Progenitor cell of endocrine pancreas (in vitro differentiated cells): ENCODE data around the genes IFIH1 and TTC21B.

- PRO-cap = no peak
These were observed 22.6 kb downstream of the TANK start for GRCh38 chr2:161182800-161183246.

GRCh38 chr2:162011743-162012017 lies 62.3 kb downstream of the DPP4 start:
- PRO-cap = no peak

GRCh38 chr2:162022113-162022894 lies 51.7 kb downstream of the DPP4 start:
- PRO-cap = no peak

GRCh38 chr2:162244523-162245205 lies 1.4 kb upstream of the FAP start:
- PRO-cap = no peak

- PRO-cap = bidirectional peak, plus-strand start at chr2:162318455, minus-strand start at chr2:162318454; bidirectional peak, plus-strand start at chr2:162318574, minus-strand start at chr2:162318633; bidirectional peak, plus-strand start at chr2:162318841, minus-strand start at chr2:162318683
These were observed at the start of gene IFIH1 for GRCh38 chr2:162318372-162318962. IFIH1 (minus strand) TSS chr2:162318684.

- PRO-cap = no peak
These were observed 128.2 kb downstream of the KCNH7 start for GRCh38 chr2:162710432-162710744.

DNA sequence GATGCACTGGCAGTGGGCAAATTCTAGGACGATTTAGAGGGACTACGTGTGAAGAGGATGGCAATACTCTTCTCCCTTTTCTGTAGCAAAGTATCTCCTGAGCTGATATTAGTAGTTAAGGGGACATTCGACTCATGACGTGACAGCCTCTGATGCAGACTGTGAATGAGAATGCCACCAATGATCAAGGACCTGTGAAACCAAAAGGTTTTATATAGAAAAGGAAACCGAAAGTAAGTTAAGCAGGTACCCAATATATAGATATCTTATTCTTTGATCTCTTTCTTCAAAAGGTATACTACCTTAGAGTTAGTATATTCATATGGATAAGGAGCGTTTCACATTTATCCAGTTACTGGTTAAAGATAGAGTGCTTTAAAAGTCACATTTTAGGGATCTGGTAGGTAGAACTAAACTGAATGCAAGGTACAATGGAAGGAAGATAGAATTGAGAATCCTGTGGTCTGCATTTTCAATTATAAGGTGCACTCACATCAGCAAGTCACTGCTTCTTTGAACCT lies 106.4 kb downstream of the KCNH7 start:
- PRO-cap = no peak

DNA sequence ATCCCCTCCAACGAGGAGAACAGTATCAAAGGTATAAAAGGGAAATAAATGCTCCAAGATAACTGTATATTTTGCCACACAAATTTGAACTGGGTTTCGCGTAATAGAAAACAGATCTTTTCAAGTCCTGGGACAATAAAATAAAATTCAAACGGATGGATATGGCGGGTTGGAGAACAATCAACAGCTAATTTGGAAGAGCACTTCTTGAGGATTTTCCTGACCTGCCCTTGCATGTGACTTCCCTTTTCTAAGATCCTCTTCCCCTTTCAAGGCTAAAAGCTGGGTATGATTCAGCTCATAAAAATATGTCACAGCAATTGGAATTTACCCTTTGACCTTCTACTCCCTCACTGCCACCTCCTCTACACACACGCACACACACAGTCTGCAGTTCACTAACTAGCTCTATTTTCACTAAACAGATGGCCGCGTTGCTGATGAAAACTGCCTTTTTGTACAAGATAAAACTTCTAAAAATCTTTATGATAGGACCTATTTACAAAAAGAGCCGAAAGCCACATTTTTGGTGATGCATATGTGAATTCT lies 386.9 kb downstream of the FIGN start:
- PRO-cap = bidirectional peak, plus-strand start at position 378 of the sequence, minus-strand start at position 252 of the sequence

GRCh38 chr2:163593046-163593303 lies 142.8 kb downstream of the FIGN start:
- PRO-cap = no peak

- PRO-cap = no peak
These were observed 55.5 kb downstream of the FIGN start for GRCh38 chr2:163680193-163680763.

- PRO-cap = no peak
These were observed 73.0 kb upstream of the GRB14 start for GRCh38 chr2:164694237-164694817.

GRCh38 chr2:164782066-164782722 lies 59.4 kb downstream of the COBLL1 start:
- PRO-cap = no peak

GRCh38 chr2:164784244-164785062 lies 57.2 kb downstream of the COBLL1 start:
- PRO-cap = no peak

DNA sequence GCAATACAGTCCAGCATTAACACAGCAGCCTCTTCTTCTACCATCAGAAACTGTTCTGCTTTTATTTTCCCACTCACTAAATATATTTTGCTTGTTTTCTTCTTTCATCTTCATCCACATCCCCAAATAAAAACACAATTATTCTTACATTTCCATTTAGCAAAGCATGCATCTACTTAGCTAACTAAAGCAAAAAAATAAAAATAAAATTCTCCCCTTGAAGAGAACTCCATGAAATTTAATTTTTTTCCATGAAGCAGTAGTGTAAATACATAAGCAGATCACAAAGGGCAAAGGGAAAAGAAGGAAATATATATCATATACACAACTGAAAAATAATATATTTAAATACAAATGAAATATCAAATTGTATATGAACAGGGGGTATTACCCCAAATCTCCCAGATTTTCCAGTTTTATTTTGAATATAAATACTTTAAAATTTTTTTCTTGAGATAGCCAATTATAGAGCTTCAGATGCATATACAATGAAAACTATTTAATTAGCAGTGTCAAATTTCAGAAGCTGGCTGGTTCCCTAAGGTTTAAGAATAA lies 12.2 kb downstream of the COBLL1 start:
- PRO-cap = no peak

DNA sequence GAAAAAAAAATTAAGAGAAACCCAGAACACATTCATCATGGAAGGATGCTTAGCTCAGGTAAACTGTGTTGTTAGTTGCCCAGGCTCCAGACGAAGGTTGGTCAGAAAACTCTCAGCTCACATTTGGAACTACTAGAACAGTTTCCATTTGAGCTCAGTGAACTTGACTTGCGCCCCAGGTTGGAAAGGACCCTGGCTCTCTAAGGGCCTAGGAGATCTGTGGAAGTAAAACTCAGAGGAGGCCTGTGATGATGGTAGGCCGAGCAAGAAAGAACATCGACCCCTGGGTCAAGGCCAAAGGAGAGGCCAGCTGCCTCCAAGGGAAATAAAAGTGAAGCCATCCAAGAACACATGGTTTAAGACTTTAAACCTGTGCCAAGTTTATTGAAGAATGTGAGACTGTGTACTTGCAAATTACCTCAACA lies 40.5 kb upstream of the COBLL1 start:
- PRO-cap = no peak

- PRO-cap = no peak
These were observed 34.9 kb downstream of the SLC38A11 start for GRCh38 chr2:164920346-164920863.

DNA sequence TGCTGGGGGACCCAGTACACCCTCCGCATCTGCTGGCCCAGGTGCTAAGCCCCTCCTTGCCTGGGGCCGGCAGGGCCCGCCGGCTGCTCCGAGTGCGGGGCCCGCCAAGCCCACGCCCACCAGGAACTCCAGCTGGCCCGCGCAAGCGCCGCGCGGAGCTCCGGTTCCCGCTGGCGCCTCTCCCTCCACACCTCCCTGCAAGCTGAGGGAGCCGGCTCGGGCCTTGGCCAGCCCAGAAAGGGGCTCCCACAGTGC lies 39.6 kb upstream of the SLC38A11 start:
- PRO-cap = no peak

GRCh38 chr2:165084102-165084301 lies 119.8 kb downstream of the SCN3A start:
- PRO-cap = no peak

DNA sequence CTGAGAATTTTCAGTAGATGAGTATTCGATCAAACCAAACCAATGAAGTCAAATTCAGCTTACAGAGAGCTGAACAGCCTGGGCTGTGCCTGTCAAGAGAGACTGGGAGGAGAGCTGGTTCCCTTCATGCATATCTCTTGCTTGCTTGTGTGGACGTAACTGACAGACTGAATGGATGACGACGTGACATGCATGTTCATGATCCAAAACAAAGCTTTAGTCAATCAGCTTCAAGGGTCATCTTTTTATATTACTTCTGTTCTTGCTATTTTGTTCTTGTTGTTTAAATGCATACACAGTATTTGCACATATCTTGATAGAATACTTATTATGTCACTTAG lies 145.2 kb downstream of the GALNT3 start:
- PRO-cap = no peak

- PRO-cap = unidirectional peak, plus-strand start at chr2:165953453; unidirectional peak, plus-strand start at chr2:165953508; bidirectional peak, plus-strand start at chr2:165953925, minus-strand start at chr2:165953776
These were observed at the start of gene TTC21B for GRCh38 chr2:165953122-165954491. TTC21B (minus strand) TSS chr2:165953776.